ENCODE data around the gene ATP9A.

GRCh38 chr20:51767802-51768765 is at the start of gene ATP9A:
Gene ATP9A, minus strand, starts transcription at chr20:51768390.
- PRO-cap, 2 experiments: peak in 1 of 2 experiments; most common minus-strand start chr20:51768390 (in 1)
- RAMPAGE, long total RNA, 4 experiments: start-site peak on the minus strand in 3 of 4 experiments, at chr20:51768332-51768415 at its widest, 28 to 104 reads per replicate

DNA sequence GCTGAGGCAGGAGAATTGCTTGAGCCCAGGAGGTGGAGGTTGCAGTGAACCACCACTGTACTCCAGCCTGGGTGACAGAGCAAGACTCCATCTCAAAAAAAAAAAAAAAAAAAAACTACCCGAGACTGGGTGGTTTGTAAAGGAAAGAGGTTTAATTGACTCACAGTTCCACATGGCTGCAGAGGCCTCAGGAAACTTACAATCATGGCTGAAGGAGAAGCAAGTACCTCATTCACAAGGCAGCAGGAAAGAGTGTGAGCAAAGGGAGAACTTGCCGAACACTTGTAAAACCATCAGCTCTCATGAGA is 30.6 kb upstream of the ZFP64 start:
- PRO-cap, 2 experiments: peak in 1 of 2 experiments; most common plus-strand start position 105 of the sequence (in 1)
- RAMPAGE, long total RNA, 4 experiments: no peak in any of the 4 experiments

DNA sequence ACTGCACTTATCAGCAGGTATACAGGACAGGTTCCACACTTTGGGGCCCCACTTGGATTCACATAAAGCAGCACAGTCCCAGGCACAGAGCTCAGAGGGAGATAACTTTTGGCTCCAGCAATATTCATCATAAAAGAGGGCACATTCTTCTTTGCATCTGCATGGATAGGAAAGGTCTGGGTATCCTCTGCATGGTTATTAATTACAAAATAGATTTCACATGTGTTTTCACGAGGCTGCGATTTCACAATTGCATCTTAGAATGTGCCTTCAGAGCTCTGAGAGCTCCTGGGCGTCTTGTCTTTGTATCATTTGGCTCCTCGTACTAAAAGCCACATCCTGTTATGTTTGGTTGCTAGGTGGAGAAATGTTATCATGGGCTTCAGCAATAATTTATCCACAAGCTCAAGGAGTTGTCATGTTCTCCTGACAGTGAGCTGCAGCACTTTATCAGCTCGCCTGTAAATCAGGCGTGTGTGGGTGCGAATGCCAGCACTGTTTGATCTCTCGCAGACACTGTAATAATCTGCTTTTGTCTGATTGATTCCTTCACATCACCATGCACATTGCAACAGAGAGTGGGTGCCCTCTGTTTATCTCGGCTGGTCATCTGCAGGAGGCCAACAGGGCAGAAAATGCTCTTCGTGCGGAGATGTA is 218.5 kb upstream of the ZFP64 start:
- PRO-cap, 2 experiments: no peak in any of the 2 experiments
- RAMPAGE, long total RNA, 4 experiments: no peak in any of the 4 experiments

DNA sequence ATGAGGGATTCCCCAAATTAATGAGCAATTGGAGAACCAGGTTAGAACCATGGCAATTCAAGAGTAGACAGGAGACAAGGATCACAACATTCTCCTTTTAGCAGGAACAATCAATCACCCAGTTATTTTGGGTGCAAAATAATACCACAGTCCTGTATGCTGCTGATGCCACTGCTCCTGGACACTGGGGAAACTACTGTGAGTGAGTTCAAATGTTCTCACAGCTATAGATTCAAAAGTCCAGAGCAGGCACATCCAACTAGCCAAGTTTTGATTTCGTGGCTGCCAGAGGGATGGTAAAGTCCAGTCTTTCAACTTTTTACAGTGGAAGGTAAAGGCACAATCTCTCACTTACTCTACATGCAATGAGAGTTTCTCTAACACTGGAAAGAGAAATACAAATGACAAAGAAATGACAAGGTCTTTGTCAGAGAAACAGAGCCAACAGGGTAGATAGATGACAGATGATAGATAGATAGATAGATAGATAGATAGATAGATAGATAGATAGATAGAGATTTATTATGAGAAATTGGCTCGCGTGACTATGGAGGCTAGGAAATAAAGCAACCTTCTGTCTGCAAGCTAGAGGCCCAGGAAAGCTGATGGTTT is 26.8 kb upstream of the TSHZ2 start:
- PRO-cap, 2 experiments: no peak in any of the 2 experiments
- RAMPAGE, long total RNA, 4 experiments: no peak in any of the 4 experiments

- PRO-cap, 2 experiments: no peak in any of the 2 experiments
- RAMPAGE, long total RNA, 4 experiments: no peak in any of the 4 experiments
Observed at GRCh38 chr20:52975889-52976127, 3.6 kb downstream of the TSHZ2 start.

DNA sequence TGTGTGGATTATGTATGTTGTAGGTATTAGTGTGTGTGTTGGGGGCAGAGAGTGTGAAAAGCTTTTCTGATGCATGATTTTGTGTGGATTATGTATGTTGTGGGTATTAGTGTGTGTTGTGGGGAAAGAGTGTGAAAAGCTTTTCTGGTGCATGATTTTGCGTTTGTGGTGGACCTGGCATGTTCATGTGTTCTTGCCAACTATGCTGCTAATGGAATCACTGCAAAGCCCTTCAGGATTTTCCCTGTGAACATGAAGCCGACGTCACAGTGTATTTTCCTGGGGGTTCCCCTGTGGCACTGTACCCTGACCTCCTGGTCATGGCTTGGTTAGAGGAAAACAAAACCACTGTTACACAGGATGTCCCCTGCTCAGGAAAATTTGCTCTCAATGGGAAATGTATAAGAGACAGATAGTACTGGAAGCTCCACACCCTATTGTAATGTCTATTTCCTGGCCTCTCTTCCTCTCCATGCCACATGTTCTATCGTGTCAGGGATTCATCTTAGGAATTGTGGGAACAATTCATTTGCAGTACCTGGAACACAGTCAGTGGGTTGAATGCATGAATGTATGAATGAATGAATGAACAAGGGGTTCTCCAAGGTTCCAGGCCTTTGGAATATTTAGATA is 19.6 kb downstream of the TSHZ2 start:
- PRO-cap, 2 experiments: peak in 1 of 2 experiments; most common minus-strand start position 219 of the sequence (in 1)
- RAMPAGE, long total RNA, 4 experiments: no peak in any of the 4 experiments

GRCh38 chr20:53078503-53079684 is 106.7 kb downstream of the TSHZ2 start:
- PRO-cap, 2 experiments: no peak in any of the 2 experiments
- RAMPAGE, long total RNA, 4 experiments: no peak in any of the 4 experiments

DNA sequence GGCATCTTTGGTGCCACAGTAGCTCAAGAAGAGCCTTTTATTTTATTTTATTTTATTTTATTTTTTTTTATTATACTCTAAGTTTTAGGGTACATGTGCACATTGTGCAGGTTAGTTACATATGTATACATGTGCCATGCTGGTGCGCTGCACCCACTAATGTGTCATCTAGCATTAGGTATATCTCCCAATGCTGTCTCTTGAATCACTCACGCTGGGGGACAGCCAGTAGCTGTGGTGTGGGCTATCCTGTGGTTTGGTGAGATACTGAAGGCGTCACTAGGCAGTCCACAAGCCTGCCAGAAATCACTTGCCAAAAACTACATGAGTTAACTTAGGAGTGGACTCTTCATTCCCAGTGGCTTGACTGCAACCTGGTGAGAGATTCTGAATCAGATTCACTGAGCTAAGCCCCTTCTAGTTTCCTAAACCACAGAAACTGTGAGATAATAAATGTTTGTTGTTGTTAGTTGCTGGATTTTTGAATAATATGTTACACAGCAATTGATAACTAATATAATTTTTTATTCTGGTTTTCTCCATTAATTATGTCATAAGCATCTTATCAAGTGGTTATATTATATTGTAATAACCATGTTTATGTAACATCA is 191.3 kb downstream of the TSHZ2 start:
- PRO-cap, 2 experiments: no peak in any of the 2 experiments
- RAMPAGE, long total RNA, 4 experiments: no peak in any of the 4 experiments

GRCh38 chr20:53580461-53581081 is 13.1 kb downstream of the ZNF217 start:
- PRO-cap, 2 experiments: no peak in any of the 2 experiments
- RAMPAGE, long total RNA, 4 experiments: no peak in any of the 4 experiments

- PRO-cap, 2 experiments: peak in 2 of 2 experiments; most common plus-strand start chr20:53592752 (in 1); most common minus-strand start chr20:53592765 (in 2)
- RAMPAGE, long total RNA, 4 experiments: start-site peak on the minus strand in 1 of 4 experiments, at chr20:53592765-53592946 at its widest, 7 reads per replicate
Observed at GRCh38 chr20:53592530-53593439, 854 bp downstream of the ZNF217 start.

DNA sequence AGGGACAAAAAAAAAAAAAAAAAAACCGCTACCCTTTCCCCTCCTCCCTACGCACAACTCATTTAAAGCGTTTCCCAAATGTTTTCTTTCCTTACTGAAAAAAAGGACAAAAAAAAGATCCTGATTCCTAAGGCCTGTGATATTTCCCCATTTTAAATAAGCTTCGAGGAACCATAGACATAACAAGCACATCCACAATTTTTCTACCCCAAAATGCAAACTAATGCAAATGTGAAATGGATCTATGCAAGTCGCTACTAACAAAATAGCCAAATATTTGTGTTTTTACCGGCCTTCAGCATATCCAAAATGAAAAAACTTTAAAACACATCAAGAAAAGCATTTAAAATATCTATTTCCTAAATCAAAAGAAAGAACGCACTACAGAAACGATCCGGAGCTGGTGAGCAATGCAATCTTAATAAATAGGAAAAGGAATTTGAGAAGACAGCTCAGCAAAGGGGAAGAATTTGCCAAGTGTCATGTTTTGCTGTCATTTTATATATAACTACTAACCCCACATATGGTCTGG is 1.5 kb upstream of the ZNF217 start:
- PRO-cap, 2 experiments: no peak in any of the 2 experiments
- RAMPAGE, long total RNA, 4 experiments: no peak in any of the 4 experiments

DNA sequence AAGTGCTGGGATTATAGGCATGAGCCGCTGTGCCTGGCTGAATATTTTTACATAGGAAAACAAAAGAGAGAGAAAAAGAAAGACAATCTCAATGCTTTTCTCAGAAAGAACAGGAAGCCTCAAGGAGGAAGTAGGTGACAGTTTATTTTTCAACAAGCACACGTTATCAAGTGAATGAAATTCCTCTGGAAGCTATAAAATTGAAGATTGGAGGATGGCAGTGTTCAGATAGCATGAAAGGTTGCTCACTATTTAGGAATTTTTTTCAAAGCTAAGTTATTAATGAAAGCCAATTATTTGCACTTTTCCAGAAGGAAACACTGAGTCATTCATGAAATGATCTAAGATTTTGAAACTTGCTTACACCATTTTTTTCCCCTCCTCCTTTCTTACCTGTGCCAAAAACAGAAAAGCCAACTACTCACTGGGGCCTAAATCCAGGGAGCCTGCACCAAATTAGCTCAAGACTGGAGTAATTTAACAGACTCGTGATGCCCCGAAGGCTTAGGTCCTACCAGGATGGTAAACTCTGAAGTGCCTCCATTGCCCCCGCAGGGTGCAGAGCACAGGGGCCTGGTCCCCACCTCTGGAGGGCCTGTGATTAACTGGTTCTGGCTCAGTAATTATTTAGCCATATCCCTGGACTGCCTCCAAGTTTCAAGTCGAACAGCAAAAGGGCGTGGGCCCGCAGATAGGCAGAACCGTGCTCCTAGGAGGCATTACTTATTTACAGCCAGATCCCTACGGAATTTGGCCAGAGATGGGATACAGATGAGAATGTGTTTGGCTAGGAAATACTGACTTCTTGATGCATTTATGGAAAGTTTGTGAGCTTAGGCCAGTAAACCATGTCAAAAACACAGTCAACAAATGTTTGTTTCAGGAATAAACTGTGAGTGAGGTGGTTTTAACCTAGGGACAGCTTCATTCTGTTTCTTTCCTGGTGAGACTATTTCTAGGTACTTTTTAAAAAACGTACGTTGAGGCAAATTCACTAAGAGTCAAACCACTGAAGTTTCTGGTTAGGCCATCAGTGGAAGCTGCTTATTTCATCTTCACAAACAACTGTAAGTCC is 28.1 kb upstream of the ZNF217 start:
- PRO-cap, 2 experiments: peak in 1 of 2 experiments; most common plus-strand start position 424 of the sequence (in 1)
- RAMPAGE, long total RNA, 4 experiments: no peak in any of the 4 experiments

DNA sequence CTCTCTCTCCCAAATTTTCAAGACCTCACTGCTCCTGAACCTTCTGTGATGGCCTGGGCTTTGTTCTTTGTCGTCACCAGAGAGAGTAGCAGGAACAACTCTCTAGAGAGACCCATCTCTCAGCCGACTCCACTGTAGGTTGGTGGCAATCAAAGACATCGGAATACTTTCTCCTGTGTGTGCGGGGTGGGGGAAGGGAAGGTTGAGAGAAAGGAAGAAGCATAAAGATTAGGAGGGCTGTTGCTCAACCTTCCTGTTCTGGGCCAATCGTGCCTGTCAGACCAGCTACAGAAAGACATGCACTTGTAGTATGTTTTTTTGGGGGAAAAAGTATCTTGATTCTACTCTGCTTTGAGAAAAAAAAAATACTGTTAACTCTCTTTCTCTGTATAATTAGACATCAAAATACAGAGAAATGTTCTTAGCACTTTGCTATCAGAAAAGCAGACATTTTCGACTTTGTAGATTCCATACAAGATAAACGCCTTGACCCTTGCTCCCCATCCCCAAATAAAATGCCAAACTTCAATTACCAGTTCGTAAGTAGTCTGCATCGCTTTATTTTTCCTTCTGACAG is 84.5 kb upstream of the ZNF217 start:
- PRO-cap, 2 experiments: no peak in any of the 2 experiments
- RAMPAGE, long total RNA, 4 experiments: no peak in any of the 4 experiments

GRCh38 chr20:53693270-53693678 is 99.6 kb upstream of the ZNF217 start:
- PRO-cap, 2 experiments: no peak in any of the 2 experiments
- RAMPAGE, long total RNA, 4 experiments: no peak in any of the 4 experiments

DNA sequence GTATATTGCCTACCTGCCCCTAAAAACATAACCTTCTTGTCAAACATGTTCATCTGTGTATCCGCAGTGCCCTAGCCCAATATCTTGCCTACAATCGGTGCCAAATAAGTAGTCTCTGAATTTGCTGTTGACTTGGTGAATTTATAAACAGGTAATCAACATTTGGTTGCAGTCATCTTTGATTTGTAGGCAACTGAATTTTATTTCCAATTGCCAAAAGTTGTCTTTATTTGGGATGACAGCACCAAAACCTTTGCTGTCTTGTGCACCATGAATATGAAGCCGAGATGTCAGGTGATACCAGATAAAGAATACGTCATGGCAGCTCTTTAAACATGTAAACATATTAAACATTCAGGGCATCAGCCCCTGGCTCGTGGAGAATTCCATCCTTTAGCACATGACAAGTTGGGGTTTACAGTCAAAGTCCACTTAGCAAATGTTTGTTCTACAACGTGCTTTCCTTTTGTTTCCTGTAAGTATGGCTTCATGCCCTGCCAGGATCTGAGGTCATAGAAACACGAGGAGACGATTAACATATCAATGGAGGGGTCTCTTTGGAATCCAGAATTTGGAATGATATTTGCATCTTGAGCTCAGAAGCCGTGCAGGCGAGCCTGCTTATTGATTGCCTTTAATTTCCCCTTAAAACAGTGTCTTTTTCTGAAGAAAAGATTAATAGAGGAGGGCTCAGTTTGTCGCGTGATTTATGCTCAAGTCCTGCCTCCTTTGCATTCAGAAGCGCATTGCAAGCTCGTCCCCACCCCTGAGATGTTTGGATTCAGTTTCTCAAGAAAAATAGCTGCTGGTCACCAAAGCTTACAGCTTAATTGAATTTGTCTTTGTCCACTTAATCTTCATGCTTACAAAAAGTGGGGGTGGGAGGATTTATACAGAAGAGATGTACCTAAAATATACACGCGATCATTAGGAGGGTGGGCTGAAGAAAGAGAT is 170.2 kb upstream of the ZNF217 start:
- PRO-cap, 2 experiments: no peak in any of the 2 experiments
- RAMPAGE, long total RNA, 4 experiments: no peak in any of the 4 experiments

GRCh38 chr20:53863808-53864350 is 206.5 kb downstream of the BCAS1 start:
- PRO-cap, 2 experiments: no peak in any of the 2 experiments
- RAMPAGE, long total RNA, 4 experiments: no peak in any of the 4 experiments

- PRO-cap, 2 experiments: peak in 1 of 2 experiments; most common plus-strand start chr20:53916348 (in 1)
- RAMPAGE, long total RNA, 4 experiments: no peak in any of the 4 experiments
Observed at GRCh38 chr20:53915302-53916510, 154.7 kb downstream of the BCAS1 start.

DNA sequence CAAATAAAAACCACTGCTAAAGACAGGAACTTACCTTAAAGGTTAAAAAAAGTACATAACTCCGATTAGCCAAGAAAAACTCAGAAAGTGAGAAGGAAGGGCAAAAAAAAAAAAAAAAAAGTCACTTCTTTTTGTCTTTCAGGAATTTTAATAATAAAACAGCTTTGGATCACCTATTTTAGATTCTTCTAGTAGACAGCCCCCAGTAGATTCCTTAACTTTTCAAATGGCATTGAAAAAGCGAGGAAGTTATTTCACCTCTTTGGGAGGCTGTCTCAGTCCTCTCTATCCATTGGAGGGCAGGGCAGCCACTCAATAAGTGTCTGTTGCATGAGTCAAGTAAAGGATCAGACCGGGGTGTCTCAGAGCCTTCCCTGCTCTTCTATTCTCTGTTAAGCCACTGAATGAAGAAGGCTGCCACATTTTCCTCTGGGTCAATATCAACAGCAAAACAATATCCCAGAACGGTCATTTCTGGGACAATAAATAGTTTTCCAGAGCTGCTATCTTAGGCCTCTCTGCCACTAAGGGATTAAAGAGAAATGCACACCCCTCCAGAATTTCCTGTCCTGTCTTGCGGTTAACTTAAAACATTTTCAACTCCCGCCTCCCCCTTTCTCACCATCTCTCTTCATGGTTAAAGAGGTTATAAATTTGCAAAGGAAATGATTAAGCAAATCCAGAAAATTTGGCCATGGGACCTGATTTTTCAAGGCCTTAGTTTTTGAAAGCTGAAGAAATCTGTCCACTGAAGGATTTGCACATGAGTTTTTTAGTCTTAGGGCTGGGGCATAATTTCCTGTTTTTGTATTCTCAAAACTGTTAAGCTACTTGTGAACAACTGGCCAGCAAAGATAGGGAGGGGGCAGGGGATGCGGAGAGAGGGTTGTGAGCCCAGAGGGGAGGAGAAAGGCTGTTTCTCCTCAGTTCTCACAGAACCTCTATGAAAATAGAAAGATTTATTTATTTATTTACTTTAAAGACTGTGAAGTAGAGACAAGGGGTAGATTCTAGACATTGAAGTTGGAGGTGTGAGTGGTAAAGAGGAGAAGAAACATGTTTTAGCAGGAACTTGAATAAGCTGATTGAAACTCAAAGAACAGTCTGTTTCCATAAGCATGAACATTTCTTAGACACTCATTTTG is 135.8 kb downstream of the BCAS1 start:
- PRO-cap, 2 experiments: no peak in any of the 2 experiments
- RAMPAGE, long total RNA, 4 experiments: no peak in any of the 4 experiments

GRCh38 chr20:53949093-53949888 is 121.1 kb downstream of the BCAS1 start:
- PRO-cap, 2 experiments: no peak in any of the 2 experiments
- RAMPAGE, long total RNA, 4 experiments: no peak in any of the 4 experiments

DNA sequence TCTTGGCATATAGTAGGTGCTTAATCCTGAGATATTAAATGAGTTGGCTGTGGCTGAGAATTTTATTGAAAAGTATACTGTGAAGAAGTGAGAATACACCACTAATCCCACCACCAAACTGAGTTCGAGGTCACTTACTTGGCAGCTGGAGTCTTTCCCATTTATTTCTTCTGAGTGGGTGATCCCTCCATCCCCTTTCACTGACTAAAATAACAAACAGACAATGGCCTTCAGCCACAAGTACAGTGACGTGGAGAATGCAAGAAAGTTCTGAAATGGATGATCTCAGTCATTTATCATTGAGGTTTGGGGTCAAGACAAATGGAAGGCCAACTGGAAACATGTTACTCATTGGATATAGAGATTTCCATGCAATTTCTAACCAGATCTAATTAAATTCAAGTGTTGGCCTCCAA is 113.1 kb downstream of the BCAS1 start:
- PRO-cap, 2 experiments: no peak in any of the 2 experiments
- RAMPAGE, long total RNA, 4 experiments: no peak in any of the 4 experiments